Kidney (tissue), 2 donors: ENCODE measurements around the gene XYLB.

DNA sequence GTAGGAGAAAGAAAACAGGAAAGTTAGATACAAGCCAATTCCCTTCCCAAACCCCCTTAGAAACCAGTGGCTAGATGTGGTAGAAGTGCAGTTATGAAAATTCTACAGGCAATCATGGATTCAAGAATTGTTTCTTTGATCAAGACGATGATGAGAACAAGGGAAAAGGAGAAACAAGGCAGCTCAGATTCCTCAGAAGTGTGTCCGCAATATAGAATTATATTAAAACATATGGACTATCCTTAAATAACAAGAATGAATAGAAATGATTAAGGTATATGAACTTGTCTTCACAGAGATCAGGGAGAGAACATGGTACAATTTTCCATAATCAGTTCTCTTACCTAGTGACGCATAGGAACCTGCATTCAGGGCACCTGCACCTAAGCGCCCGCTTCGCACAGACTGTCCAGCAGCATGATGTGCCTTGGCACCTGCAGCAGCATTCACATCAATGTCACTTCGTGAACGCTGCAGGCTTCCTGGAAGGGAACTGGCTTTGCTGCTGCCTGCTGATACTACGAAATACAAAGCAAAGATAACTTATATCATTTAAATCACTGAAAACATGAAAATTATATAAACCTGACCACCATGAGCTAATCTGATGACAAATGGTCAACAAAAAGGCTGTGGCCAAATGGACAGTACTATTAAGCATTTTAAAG is 115.3 kb downstream of the CLASP2 start:
- PRO-cap, result no peak
- RRBS, result no CpG with 5 or more reads among the region's 9 CpGs

- PRO-cap, result no peak
- RRBS, result no CpG with 5 or more reads among the region's 1 CpG
These were observed 56.6 kb downstream of the PDCD6IP start for GRCh38 chr3:33855091-33855307.

- PRO-cap, result no peak
- RRBS, result no CpG with 5 or more reads among the region's 3 CpGs
These were observed 2.7 kb downstream of the ARPP21 start for GRCh38 chr3:35642007-35642428.

DNA sequence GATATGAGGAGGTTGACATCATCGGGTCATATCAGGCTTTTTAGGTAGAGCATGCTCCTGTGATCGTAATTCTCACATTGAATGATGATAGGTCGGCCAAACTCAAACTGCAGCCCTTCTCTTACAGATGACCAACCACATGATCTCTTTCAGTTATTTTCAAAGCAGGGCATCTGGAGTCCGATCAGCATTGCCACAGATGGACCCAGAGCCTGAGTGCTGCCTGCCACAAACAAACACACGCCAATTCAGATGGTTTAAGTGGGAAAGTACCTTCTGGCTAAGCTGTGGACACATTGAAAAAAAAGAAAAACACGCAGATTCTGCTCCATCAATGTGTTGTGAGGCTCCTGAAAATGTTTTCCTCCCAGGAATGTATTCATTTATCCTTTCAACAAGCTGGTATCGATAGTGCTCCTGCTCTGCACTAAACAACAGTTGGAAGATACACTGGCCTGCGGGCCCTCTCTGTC is 31.1 kb downstream of the ARPP21 start:
- PRO-cap, result no peak
- RRBS, result no CpG with 5 or more reads among the region's 8 CpGs

GRCh38 chr3:36136411-36136869 is 243.9 kb upstream of the STAC start:
- PRO-cap, result no peak
- RRBS, result no CpG with 5 or more reads among the region's 3 CpGs

DNA sequence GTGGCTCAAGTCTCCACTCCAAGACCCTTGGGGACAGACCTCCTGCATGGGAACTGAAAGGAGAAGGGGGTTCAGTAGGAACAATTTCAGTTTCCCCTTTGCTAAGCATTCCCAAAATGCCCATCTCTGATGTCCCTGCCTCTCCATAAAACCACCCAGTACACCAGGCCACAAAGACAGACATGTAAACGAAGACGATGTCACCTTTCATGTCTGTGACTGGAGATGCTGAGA is 146.1 kb downstream of the DCLK3 start:
- PRO-cap, result no peak
- RRBS, result no CpG with 5 or more reads among the region's 2 CpGs

- PRO-cap, result no peak
- RRBS, result no CpG with 5 or more reads among the region's 16 CpGs
These were observed 66.9 kb upstream of the DCLK3 start for GRCh38 chr3:36831106-36831758.

- PRO-cap, result no peak
- RRBS, result no CpG with 5 or more reads among the region's 4 CpGs
These were observed 61.1 kb downstream of the MLH1 start for GRCh38 chr3:37054370-37054937.

GRCh38 chr3:37862673-37862921 is 917 bp downstream of the CTDSPL start:
- PRO-cap, result no peak
- RRBS, result no CpG with 5 or more reads among the region's 4 CpGs

- PRO-cap, result bidirectional peak, plus-strand start at chr3:37863074, minus-strand start at chr3:37863030
- RRBS, result no CpG with 5 or more reads among the region's 10 CpGs
These were observed 1.4 kb downstream of the CTDSPL start for GRCh38 chr3:37862922-37863681.

DNA sequence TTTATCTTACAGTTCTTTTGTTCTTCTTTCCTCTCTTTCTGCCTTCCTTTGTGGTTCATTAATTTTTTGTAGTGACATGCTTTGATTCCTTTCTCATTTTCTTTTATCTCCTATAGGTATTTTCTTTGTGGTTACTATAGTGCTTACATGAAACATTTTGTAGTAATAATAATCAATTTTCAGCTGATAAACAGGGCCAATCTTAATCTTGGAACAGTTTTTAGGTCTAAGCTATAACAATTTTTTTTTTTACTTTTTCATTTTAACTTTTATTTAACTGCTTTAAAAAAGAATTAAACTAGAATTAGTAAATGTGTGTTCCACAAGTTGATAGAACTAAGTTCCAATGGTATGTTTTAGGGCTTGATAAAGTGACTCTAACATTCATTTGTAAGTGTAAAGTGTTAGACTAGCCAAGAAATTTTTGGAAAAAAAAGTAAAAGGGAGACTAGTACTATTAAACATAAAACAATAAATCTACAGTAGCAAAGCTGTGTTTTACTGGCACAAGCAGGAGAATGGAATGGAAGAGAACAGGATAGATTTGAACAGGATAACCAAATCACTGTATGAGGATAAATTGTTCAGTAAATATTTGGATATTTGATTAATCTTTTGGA is 58.9 kb upstream of the VILL start:
- PRO-cap, result no peak

DNA sequence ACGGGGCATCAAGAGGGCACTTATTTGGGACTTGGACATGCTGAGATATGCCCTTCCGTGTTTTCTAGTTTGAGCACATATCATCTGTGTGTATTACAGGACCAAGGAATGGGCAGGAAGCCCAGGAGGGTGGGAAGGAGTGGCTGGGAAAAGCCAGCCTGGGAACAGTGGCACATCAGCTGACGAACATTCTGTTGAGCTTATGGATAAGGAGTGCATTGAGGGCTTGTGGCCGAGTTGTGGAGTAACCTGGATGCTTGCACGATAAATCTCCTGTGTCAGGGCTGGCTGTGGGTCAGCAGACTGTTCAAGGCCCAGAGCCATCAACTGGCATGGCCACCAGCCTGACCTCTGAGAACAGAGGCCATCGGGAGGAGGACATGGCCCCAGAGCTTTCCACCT is 5.0 kb upstream of the VILL start:
- PRO-cap, result no peak
- RRBS, result no CpG with 5 or more reads among the region's 6 CpGs

DNA sequence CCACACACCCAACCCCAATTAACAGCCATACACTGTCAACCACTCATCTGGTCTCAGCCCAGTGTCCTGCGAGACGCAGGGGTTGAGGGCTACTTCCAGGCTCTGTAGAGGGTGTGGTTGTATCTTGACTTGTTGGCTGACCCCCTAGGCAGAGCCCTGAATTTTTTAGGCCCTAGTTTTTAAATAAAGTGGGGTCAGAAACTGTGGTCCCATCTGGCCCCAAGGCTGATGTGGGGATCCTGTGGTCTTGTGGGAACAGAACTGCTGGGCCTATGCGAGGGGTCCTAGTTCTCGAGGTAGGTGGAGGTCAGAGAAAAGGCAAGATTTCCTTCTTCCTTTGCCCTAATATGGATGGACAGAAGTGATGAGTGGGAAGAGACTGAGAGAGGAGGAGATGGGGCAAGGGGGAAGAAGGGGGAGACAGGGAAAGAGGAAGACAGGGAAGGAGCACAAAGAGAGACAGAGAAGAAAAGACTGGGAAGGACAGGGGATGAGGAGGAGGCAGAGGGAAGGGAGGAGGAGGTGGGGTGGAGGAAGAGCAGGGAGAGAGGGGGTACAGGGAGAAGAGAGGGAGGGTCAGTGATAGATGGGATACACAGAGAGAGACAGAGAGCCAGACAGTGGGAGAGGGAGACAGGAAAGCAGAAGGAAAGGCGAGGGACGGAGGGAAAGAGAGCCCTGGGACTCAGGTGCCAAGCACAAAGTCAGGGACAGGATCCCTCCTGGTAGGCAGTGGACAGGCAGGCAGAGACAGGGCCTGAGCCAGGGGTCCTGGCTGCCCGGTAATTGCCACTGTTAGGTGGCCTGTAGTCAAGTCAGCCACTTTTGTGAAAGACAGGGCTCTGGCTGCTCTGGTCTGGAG is 9.6 kb downstream of the VILL start:
- PRO-cap, result no peak
- RRBS, result no CpG with 5 or more reads among the region's 7 CpGs

DNA sequence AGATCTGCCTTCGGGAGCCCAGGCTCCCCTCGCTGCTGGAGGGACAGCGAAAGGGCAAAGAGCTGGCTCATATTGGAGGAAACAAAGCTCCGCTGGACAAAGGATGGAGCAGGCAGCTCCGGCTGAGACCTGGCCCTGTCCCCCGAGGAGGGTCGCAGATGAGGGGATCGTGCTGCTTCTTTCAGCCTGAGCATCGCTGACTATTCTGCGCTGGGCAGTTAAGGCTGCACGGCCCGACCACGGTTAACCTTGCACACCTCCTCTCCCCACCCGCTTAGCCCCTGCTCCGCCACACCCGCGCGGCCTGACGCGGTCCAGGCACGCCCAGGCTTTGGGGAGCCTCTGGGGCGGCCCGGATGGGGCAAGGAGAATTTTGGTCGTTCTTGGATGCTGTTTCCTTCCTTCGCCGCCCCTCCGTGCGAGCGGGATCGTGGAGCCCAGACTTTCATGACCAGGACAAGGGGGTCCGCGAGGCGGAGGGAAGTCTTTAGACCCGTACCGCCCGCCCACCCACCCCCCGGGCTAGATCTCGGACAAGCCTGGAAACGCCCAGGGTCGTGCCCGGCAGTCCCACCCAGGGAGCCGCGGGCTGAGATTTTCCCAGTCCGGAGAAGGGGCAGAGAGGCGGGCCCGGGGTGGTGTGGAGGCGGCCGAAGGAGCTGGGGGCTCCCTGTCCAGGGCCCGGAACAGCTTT is 534 bp downstream of the PLCD1 start:
- PRO-cap, result unidirectional peak, plus-strand start at position 370 of the sequence
- RRBS, result 5% methylated on average over 12 of the region's 49 CpGs

DNA sequence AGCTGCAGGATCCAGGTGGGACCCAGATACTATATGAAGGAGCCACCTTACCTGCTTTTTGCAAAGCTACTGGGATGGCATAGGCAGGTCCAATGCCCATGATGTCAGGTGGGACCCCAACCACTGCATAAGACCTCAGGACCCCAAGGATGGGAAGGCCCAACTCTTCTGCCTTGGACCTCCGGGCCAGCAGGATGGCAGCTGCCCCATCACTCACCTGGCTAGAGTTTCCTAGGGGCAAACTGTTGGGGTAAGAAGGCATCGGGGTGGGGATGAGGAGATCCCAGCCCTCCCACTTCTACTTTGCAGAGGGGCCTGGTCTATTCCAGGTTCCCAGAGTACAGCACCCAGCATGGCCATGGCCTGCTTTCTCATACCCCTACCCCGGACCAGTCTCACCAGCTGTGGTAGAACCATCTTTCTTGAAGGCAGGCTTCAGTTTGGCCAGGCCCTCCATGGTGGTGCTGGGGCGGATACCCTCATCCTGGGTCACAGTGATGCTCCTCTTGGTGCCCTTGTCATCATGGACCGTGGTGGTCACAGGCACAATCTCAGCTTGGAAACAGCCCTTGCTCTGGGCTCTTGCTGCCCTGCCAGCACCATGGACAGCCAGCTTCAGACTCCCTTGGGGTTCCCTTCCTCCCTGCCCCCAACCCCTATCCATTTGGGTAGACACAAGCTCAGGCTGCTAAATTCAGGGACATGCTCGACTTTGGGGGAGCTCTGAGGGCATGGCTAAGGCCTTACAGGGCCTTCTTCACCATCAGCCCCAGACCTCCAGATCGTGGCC is 10.6 kb downstream of the ACAA1 start:
- PRO-cap, result no peak
- RRBS, result no CpG with 5 or more reads among the region's 7 CpGs

- PRO-cap, result no peak
- RRBS, result no CpG with 5 or more reads among the region's 8 CpGs
These were observed 2.1 kb downstream of the MYD88 start for GRCh38 chr3:38140470-38141006.

GRCh38 chr3:38247149-38248082 is 18.2 kb upstream of the SLC22A13 start:
- PRO-cap, result no peak
- RRBS, result no CpG with 5 or more reads among the region's 2 CpGs

DNA sequence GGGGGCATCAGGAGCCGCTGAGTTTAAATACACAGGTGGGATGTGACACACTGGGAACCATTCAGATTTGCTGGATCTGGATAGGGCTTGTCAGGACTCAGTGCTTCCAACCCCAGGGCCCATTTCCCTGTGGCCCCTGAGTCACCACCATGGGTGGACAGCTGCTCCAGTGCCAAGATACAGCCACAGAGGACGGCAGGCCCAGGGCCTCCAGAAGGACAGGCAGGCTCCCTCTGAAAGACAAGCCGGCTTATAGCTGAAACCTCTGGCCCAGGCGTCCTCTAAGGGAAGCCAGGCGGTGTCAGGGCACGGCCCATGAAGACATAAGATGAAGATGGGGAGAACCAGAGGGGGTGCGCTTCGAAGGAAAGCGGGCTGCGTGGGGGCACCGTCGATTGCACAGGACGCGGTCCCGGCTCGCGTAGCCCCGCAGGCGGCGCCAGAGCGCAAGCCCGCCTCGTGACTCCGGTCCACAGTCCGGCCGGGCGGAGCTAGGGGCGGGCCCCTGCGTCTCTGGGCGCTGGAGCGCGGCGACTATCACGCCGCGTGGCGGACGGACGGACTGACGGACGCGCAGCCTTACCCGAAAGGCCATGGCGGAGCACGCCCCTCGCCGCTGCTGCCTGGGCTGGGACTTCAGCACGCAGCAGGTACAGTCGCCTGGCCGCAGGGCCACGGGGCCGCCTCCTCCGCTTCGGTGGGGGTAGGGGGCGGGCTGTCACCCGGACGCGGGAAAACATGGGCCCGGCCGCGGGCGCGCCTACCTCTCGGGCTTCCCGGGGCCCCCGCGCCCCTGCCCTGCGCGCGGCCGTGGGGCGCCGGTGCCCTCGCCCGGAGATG is at the start of gene XYLB:
XYLB (plus strand) TSS at position 510 of the 840 bp plus-strand sequence.
- PRO-cap, result bidirectional peak, plus-strand start at position 540 of the sequence, minus-strand start at position 419 of the sequence
- RRBS, result 2% methylated on average over 20 of the region's 75 CpGs

DNA sequence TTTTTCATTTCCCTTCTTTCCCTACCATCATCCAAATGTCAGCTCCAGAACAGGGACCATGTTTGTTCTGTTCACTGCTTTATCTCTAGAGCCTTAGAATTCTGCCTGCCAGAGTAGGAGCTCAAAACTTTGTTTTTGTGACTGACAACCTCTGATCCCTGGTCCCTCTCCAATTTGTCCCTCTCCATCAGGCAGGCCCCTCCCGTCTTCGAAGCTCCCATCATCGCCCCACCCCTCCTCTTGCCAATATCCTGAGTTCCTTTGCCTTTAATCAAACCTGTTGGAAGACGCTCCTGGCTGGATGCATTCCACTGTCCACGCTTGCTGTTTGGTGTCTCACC is 1.3 kb downstream of the GORASP1 start:
- PRO-cap, result no peak
- RRBS, result no CpG with 5 or more reads among the region's 5 CpGs

- PRO-cap, result no peak
- RRBS, result no CpG with 5 or more reads among the region's 6 CpGs
These were observed 14.1 kb downstream of the CSRNP1 start for GRCh38 chr3:39139130-39139911.